Subcutaneous preadipocyte (primary cell): ENCODE measurements around a stretch of chr2.

DNA sequence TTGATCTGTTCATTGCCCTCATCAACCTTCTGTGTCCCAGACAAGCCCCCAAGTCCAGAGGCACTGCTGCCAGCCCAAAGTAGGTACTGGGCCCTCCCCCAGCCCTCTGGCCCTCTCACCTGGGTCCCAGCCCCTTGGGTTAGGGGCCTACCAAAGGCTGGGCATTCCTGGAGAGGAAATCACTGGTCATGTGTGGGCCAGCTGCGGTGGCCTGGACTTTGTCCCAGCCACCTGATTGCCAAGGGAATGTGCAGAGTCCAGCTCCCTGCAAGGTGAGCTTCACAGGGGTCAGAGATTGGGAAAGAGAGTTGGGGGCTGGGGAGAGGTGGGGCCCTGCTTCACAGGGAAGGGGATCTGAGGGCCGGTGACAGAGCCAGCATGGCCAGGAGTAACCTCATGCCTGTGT lies 12.0 kb upstream of the FAHD2A start:
- CAGE, long polyA plus RNA: no peak

- CAGE, long polyA plus RNA: no peak
Measured at GRCh38 chr2:95525350-95526119, 41.0 kb upstream of the TRIM43B start.

DNA sequence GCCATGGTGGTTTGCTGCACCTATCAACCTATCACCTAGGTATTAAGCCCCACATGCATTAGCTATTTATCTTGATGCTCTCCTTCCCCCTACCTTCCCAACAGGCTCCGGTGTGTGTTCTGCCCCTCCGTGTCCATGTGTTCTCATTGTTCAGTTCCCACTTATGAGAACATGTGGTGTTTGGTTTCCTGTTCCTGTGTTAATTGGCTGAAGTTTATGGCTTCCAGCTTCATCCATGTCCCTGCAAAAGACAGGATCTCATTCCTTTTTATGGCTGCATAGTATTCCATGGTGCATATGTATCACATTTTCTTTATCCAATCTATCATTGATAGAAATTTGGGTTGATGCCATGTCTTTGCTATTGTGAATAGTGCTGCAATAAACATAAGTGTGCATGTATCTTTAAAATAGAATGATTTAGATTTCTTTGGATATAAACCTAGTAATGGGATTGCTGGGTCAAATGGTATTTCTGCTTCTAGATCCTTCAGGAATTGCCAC lies 174.0 kb downstream of the ANKRD36C start:
- CAGE, long polyA plus RNA: no peak

DNA sequence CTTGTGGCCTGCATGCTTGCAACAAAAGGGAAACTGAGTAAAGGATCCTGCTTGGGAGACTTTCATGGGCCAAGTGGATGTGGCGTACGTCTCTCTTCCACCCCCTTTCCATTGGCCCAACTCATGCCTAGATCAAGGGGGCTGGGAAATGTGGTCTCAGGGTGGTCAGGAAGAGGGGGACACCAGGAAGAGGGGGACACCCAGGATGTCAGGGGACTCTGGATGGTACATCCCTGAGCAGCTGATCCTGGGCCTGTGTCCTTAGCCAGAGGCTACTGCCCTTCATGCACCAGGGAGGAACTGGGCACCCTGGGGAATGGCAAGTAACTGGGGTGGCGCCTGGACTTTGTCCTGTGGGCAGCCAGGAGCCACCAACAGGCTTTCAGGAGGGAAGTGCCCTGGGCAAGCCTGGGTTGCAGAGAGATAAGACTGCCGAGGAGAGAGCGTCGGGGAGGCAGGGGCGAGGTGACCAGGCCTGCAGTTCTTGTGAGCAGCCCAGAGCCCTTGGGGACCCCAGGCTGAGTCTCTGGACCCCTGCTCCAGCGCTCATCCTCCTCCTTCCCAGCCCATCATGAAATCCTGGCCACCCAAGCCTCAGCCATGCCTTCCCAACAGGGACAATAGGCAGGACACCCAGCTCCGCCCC lies 25.4 kb downstream of the ADRA2B start:
- CAGE, long polyA plus RNA: no peak

- CAGE, long polyA plus RNA: no peak
Measured at GRCh38 chr2:96115778-96116201, 581 bp downstream of the ADRA2B start.

DNA sequence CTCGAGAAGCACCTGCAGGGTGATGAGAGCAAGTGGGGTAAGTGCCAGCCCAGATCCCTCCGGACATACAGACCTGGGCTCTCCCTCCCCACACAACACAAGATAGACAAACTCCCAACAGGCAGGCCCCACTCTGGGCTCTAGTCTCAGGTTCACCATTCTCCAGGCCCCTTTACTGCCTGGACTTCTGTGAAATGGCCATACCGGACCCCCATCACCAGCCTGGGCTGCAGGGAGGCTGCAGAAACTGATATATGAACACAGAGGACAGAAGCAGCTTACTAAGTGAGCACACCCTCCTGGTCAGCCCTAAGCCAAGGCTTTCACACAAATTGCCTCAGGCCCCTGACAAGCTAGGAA lies 5.6 kb downstream of the ASTL start:
- CAGE, long polyA plus RNA: no peak

- CAGE, long polyA plus RNA: no peak
Measured at GRCh38 chr2:96161753-96162225, 16.5 kb upstream of the DUSP2 start.

- CAGE, long polyA plus RNA: no peak
Measured at GRCh38 chr2:96253810-96254211, 12.0 kb downstream of the TMEM127 start.

GRCh38 chr2:96264646-96265091 lies 1.1 kb downstream of the TMEM127 start:
- CAGE, long polyA plus RNA: no peak

- CAGE, long polyA plus RNA: no peak
Measured at GRCh38 chr2:96404840-96405471, 69.4 kb downstream of the NCAPH start.

DNA sequence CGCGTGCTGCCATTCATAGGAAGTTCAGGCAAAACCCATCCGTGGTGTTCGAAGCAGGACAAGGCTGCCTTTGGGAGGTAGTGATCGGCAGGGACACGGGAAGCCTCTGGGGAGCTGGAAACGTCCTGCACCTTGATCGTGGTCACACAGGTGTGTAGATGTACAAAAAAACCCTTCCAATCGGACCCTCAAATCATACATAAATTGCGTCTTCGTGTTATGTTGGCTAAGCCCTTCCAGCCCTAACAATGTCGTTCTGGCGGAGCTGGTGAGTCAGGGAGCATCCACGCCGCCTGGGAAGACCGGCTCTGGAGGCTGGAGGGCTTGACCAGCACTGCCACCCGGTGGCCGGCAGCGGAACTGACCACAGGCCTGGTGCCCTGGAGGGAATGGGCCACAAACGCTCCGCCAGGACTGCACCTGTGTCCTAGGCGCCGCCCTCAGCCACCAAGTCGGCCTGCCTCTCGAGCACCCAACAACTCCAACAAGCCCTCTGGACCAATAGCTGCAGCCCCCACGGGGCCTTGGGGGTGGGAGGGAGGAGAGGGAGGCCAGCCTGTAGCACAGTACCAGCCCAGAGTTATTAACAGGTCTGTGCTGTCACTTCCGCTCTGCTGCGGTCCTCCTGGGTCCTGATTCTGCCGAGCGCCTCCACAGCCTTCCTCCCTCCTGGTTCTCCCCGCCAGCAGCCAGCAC lies 4.2 kb upstream of the NEURL3 start:
- CAGE, long polyA plus RNA: no peak

DNA sequence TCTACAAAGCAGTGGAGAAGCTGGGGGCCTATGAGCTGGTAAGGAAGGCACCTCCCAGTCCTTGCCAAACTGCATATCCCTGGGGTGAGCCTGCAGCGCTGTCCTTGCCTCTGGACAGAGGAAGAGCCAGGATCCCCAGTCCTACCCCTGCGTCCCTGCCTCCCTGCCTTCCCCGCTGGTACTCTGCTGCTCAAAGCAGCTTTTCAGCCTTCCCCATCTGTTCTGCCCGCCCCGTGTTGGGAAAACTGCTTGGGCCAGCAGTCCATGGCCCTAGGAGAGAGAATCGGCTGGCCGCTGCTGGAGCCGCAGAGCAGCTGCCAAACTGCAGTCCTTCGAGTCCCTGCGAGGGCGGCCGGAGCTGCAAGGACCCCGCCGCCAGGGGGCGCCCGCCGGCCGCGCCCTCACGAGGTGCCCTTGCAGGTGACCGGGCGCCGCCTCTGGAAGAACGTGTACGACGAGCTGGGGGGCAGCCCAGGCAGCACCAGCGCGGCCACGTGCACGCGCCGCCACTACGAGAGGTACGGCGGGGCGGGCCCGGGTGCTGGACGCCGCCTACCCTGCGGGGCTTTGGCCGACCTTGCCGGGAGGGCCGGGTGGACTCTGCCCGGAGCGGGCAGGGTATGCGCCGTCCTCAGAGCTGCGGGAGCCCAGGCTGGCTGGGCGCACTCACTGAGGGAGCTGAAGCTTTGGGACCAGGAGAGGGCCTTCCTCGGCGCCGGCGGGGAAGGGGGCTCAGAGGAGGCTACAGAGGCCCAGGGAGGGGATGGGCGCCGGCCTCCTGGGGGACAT lies 13.4 kb downstream of the ARID5A start:
- CAGE, long polyA plus RNA: no peak

- CAGE, long polyA plus RNA: no peak
Measured at GRCh38 chr2:96762891-96763304, 2.2 kb downstream of the CNNM4 start.

- CAGE, long polyA plus RNA: no peak
Measured at GRCh38 chr2:96801152-96802278, 14.6 kb upstream of the CNNM3 start.

- CAGE, long polyA plus RNA: no peak
Measured at GRCh38 chr2:96815694-96816196, 323 bp upstream of the CNNM3 start.

DNA sequence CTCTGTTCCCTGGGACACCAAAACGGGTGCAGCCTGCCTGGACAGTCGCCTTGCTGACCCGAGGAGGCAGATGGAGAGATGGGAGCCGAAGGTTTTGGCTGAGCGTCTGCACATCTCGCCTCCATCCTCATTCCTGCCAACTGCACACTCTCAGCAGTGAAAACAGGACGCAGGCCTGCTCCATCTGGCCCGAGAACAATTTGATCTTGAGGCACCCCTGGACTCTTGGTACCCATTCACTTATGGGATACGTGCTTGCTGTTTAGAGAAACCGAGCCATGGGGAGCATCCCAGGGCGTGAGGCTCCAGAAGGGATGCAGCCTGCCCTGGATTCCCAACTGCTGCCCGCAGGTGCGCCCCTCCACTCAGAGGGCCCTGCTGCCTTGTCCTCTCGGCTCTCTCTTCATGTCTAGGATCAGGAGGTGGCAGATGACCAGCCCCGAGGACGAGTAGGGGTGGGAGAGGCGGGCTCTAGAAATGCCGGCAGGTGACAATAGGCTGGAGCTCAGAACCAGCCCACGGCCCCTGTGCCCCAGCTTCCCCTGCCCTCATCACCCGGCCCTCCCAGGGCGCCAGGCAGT lies 9.1 kb upstream of the SEMA4C start:
- CAGE, long polyA plus RNA: no peak

DNA sequence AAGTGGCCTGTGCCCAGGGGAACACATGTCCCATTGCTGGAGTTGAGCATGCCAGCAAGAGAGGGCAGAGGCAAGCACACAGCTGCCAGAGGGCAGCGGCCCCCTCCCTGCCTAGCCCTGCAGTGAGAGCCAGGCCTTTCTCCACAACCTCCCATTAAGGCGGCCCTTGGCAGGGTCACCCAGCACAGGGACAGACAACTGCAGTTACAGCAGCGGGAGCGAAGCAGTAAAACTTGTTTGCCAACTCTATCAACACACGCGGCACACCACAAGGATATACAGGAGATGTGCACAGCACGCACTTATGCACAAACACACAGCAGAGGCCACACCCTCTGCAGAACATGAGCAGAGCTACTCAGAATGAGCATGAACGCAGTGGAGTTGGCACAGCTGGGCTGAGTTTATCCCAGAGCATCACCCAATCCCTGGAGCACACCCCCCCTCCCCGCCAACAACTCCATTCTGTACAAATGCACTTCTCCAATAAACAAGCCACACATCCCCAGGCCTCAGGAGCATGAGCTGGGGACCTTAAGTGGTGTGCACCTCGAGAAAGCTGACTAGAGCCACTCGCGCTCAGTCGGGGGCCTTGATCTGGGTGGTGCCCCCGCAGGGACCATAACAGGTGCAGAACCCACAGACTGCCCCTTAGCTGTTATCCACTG lies 18.7 kb upstream of the SEMA4C start:
- CAGE, long polyA plus RNA: no peak

GRCh38 chr2:96899481-96899825 lies 29.6 kb upstream of the SEMA4C start:
- CAGE, long polyA plus RNA: no peak

GRCh38 chr2:96912644-96913075 lies 42.8 kb upstream of the SEMA4C start:
- CAGE, long polyA plus RNA: no peak

- CAGE, long polyA plus RNA: no peak
Measured at GRCh38 chr2:96913824-96914360, 44.0 kb upstream of the SEMA4C start.